ENCODE measurements around a stretch of chr2.

DNA sequence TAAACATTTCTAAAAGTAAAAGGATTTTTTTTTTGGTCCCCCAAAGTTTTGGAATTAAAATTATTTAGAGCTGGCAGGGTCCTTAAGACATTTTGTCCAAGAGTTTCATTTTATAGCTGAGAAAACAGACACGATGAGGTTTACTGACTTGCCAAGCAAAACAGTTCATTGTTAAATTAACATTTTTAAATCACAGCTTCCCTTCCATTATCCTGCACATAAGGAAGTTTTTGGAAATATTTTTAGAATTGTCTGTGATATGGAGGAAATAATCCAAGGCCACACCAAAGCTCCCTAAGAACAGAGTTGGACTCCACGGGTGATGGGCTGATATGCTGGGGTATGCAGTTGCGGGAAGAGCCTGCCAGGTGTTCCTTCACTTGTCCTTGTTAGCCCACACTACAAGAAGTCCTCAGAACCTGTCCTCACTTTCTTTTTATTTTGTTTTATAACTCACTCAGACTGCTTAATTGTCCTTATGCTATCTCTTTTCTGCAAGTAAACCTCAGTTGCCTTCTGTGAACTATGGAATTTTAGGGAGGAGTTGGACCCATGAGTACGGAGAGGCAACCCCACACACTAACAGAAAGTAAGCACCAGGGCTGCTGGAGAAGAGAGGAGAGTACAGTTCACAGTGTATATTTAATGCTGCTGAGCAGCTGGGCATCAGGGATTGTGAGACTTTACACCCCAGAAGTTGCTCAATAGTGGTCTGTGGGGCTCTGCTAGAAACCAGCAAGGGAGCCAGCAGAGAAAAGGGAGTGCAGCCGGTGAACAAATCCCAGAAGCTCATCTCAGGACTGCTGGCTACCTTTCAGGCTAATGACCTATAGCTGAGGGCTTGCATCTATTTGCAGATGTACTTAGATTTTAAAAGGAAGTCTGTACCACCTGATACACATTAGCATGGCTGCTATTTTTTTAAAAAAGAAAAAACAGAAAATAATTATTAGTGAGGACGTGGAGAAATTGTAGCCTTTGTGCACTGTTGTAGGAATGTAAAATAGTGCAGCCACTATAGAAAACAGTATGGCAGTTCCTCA lies 64.7 kb upstream of the FOXN2 start:
- PRO-cap, 3 experiments = no peak in any of the 3 experiments
- RRBS = no CpG with 5 or more reads among the region's 6 CpGs

DNA sequence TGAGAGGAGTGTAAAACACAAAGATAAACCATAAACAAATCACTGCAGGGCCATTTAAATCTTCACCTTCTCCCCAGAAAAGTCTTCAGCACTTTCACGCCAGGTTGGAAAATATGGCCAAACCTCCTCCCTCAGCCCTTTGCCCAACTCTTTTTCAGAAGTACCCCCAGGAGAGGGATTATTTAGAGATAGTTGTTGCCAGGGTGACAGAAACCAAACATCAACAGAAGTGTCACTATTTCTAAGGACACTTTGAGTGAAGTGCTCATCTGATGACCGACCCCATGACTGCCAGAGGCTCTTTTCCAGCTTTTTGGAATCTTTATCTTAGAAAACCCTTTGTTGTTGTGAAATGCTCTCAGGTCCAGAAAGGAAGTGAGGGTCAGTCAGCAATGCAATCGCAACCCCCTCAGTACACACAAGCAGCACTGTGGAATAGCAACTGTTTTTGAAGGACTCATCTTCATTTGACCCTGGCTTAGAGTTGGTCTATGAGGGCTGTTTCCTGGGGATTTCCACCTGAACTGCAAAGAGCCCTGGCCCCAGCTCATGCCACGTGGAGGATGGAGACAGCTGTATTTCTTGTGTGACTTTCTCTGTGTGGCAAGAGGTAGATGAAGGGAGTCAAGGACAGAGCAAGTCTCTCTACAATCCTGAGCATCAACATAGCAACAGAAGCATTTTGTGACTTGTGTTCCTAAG lies 24.6 kb upstream of the PPP1R21 start:
- PRO-cap, 3 experiments = no peak in any of the 3 experiments
- RRBS = no CpG with 5 or more reads among the region's 4 CpGs

DNA sequence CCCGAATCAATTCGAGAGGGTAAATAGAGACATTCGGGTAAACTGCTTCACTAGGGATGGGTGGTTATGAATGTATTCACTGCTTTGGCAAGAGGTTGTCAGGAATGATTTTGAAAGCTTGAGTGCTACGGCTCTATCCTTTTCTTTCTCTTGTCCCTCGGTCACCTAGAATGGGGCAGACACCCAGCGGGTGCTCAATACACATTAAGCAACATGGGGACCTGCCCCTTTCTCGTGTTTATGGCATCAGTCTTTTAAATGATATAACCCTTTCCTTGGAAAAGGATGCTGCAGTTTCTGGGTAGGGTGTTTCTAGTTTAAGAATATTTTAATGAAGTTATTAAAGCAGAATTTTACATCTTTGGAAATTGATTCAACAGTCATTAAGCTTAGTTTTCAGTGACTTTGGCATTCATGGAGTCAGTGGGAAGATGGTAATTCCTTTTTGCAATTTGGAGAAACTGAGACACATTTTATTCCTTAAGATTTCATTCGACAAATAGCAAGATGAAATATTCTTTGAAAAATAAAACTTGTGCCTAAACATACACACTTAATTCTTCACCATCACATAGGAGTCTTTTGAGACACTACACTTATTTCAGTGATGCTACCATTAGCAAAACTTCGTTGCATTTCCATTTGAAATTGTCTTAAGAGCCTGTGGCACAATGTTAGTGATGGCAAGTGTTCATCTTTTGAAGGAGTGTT lies 1.0 kb downstream of the PPP1R21 start:
- PRO-cap, 3 experiments = no peak in any of the 3 experiments
- RRBS = no CpG with 5 or more reads among the region's 9 CpGs

DNA sequence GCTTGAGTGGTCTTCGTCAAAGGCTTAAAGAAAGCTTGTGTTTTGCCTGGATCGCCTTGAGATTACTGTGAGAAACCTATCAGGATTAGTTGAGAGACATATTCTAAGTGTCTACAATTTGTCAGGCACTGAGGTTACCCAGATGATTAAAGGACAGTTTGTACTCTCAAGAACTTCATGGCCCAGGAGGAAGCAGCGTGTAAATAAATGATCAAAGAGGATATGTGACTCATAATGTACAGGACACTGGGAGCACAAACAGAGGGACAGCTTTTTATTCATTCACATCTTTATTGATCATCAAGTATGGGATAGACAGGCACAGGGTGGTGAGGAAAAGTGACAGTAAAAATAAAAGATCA lies 152.6 kb upstream of the FSHR start:
- PRO-cap, 3 experiments = no peak in any of the 3 experiments
- RRBS = no CpG with 5 or more reads among the region's 3 CpGs

DNA sequence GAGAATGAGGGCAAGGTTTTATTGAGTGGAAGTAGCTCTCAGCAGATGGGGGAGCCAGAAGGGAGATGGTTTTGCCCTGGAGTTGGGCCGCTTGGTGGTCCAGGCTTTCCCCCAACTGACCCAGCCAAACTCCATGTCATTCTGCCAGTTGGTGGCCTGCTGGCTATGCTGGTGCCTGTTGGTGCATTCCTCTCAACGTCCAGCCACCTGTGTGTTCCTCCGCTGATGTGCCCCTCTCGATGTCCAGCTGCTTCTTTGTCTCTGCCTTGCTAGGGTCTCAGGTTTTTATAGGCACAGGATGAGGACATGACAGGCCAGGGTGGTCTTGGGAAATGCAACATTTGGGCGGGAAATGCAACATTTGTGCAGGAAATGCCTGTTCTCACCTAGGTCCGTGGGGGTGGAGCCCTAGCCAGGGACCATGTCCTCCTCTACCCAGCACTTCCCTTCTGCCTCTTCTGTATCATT lies 424.6 kb upstream of the FSHR start:
- PRO-cap, 3 experiments = no peak in any of the 3 experiments
- RRBS = no CpG with 5 or more reads among the region's 6 CpGs

DNA sequence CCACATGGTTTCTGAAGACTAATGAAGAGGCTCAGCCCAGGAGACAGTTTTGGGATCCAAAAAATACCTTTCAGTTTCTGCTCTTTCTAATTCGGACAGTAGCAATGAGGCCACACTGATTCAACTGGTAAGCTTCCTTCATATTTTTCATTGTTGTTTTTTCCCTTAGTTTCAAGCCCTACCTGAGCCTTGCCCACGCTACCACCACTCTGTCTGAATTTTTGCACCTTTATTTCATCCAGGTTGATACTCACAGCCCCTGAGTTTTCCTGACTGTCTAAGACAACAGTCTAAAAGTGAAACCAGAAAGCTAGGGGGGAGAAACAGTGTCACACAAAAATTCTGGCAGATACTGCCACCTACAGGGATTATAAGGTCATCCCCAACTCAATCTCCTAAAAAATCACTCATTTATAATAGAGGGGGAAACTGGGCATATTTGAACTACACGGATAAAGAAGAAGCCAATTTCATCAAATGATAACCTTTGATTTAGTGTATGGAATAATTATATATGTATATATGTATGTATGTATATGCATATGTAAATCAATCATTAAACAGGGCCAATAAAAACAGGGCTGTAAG lies 887.7 kb downstream of the NRXN1 start:
- PRO-cap, 3 experiments = no peak in any of the 3 experiments
- RRBS = no CpG with 5 or more reads among the region's 3 CpGs

GRCh38 chr2:51012732-51013468 lies 19.0 kb downstream of the NRXN1 start:
- PRO-cap, 3 experiments = no peak in any of the 3 experiments
- RRBS = no CpG with 5 or more reads among the region's 5 CpGs

GRCh38 chr2:52934202-52934964 lies 833.2 kb upstream of the CHAC2 start:
- PRO-cap, 3 experiments = no peak in any of the 3 experiments
- RRBS = no CpG with 5 or more reads among the region's 4 CpGs

GRCh38 chr2:53812817-53813141 lies 25.9 kb downstream of the ERLEC1 start:
- PRO-cap, 3 experiments = no peak in any of the 3 experiments
- RRBS = no CpG with 5 or more reads among the region's 3 CpGs

GRCh38 chr2:53829132-53829787 lies 30.5 kb downstream of the GPR75 start:
- PRO-cap, 3 experiments = no peak in any of the 3 experiments
- RRBS = no CpG with 5 or more reads among the region's 9 CpGs

GRCh38 chr2:53873975-53874594 lies 14.3 kb upstream of the GPR75 start:
- PRO-cap, 3 experiments = no peak in any of the 3 experiments
- RRBS = no CpG with 5 or more reads among the region's 10 CpGs

- PRO-cap, 3 experiments = no peak in any of the 3 experiments
- RRBS = no CpG with 5 or more reads among the region's 6 CpGs
Measured at GRCh38 chr2:53903112-53904226, 43.7 kb upstream of the GPR75 start.

- PRO-cap, 3 experiments = no peak in any of the 3 experiments
- RRBS = no CpG with 5 or more reads among the region's 5 CpGs
Measured at GRCh38 chr2:53936873-53937694, 33.7 kb downstream of the PSME4 start.

DNA sequence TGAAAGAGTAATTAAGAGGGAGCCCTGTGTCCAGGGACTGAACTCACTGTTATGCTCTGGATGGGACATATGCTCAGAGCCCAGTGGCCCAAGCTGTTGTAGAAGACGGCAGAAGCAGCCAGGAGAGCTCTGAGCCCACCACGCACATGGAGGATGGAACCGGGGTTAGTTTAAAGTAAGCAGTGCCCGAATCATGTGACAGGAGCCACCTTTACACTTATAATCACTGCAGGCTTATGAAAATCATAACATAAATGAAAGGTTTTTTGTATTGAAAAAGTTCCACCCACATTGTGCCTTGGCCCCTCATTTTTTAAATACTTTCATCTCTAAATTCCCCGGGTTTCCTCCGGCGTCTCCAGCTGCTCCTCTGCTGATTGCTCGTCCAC lies 36.2 kb upstream of the SPTBN1 start:
- PRO-cap, 3 experiments = no peak in any of the 3 experiments
- RRBS = no CpG with 5 or more reads among the region's 8 CpGs

DNA sequence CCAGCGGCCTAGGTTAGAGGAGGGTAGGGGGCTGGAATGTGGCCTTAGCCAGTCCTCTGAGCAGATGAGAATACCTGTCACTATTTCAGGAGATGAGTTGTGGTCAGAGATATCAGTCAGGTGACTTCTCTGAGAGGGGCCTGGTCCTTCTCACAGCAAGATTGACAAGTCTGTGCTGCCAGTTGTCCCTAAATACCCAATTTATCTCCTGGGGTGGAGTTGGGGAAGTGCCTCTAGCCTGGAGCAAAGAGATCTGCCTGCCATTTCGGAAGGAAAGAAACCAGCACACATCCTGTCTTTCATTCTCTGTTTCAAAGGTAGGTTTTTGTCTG lies 13.5 kb downstream of the SPTBN1 start:
- PRO-cap, 3 experiments = no peak in any of the 3 experiments
- RRBS = no CpG with 5 or more reads among the region's 2 CpGs

DNA sequence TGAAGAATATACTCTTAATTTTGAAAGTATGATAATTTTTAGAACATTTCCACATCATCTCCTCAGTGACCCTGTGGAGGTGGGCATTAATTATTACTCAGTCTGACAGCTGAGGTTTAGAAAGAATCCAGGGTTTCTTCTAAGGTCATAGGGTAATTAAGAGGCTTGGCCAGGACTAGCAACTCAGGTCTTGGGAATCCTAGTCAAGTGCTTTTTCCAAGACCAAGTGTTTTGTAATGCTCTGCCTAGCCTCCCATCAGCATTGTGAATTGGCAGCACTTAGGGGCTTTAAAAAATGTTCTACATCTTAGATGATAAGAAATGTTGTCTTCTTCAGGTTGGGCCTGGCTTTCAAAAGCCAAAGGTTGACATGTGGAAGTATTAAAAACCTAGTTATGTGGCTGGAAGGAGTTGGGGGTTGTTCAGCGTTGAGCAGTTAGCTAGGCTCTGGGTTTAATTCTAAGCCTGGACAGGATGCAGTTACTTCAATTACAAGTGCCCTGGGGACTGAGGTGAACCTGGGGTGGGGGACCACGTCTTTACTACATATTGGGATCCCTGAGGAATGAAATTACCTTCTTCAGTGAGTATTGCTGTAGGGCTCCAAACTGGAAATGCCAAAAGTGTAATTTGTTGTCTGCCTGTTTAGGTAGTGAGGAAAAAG lies 100.7 kb downstream of the SPTBN1 start:
- PRO-cap, 3 experiments = no peak in any of the 3 experiments
- RRBS = no CpG with 5 or more reads among the region's 2 CpGs

- PRO-cap, 3 experiments = no peak in any of the 3 experiments
- RRBS = no CpG with 5 or more reads among the region's 14 CpGs
Measured at GRCh38 chr2:54573909-54575121, 118.2 kb downstream of the SPTBN1 start.

DNA sequence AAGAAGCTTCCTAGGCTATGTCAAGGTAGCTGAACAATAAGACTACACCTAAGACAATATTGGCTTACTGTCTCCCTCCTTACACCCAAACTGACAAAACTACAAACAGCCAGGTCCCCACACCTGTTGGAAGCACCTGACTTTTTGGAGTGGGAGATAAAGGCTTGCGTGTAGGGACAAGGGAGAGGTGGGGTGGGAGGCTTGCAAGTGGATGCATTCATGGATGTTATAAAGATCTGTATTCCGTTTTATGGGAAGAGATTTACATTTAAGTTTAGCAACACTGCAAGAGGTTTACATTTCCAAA lies 128.6 kb downstream of the SPTBN1 start:
- PRO-cap, 3 experiments = no peak in any of the 3 experiments
- RRBS = no CpG with 5 or more reads among the region's 2 CpGs

DNA sequence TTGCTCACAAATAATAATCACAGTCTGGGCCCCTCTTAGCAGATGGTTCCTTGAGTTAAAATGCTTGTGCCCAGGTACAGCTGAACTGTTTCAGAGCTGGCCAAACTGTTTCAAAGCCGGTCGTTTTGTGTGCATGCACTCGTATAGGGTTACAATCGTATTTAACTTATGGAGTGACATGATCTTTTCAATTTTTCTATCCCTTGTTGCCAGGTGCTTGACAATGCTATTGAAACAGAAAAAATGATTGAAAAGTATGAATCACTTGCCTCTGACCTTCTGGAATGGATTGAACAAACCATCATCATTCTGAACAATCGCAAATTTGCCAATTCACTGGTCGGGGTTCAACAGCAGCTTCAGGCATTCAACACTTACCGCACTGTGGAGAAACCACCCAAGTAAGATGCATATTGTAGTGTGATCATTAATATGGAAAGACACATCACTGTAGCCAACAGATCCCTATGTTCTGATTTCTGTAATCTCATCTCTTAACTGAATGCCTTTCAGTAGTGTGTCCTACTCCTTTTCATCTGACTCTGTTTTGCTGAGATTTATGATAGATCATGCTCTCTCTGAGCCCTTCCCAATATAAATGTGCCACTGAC lies 101.3 kb upstream of the EML6 start:
- PRO-cap, 3 experiments = no peak in any of the 3 experiments
- RRBS = no CpG with 5 or more reads among the region's 7 CpGs

DNA sequence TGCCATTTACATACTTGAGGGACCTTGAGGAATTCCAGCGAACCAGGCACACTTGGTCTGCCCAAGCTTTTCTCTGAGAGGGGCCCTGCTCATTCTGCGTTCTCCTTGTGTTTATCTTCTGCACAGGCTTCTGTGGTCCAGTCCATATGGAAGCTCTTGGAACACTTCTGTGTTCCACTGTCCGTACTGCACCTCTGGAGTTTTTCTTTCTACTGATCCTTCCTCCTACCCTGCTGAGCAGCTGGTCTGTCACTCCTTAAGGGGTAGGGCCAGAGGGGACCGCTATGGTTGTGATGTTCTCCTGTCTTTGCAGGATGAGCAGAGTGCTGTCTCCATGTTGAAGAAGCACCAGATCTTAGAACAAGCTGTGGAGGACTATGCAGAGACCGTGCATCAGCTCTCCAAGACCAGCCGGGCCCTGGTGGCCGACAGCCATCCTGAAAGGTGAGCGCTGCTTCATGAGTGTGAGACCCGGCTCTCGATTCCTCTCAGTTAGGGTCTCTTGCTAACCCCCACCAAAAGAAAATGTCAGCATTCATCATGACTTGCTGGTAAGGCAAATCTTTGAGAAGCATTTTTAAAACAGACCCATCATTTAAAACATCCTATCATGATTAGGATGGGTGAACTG lies 76.5 kb upstream of the EML6 start:
- PRO-cap, 3 experiments = no peak in any of the 3 experiments
- RRBS = 95% methylated on average over 4 of the region's 10 CpGs

Data from breast (tissue), 4 donors.